ENCODE data around the genes NKIRAS2, KAT2A and NAGLU.

DNA sequence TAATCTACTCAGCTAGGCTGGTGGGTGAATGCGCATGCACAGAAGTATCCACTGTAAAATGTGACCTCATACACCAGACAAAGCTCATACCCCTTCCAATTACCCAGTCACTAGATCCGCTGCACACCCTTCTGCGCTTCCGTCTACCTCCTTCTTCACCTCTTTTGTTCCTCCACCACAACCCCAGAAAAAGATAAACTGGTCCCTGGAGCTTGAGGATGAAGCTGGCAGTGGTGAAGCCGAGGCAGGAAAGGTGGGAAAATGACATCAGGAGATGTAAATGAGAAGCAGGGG is 22.9 kb downstream of the ACLY start:
- RAMPAGE, long total RNA = no peak
- RRBS = no CpG with 5 or more reads among the region's 5 CpGs
PRO-cap:
- standard = no peak
- CoPRO, capped RNA only, 2 experiments = no peak in any of the 2 experiments
- CoPRO, capped and uncapped RNA, 2 experiments = no peak in any of the 2 experiments
- CoPRO, uncapped RNA only, 2 experiments = no peak in any of the 2 experiments
CAGE:
- cytosol, long polyA plus RNA = no peak
- long polyA plus RNA = no peak
- nucleolus, long total RNA = no peak
- nucleus, long polyA plus RNA = no peak

- RAMPAGE, long total RNA = no peak
- RRBS = no CpG with 5 or more reads among the region's 10 CpGs
PRO-cap:
- standard = no peak
- CoPRO, capped RNA only, 2 experiments = no peak in any of the 2 experiments
- CoPRO, capped and uncapped RNA, 2 experiments = no peak in any of the 2 experiments
- CoPRO, uncapped RNA only, 2 experiments = peak in 1 of 2 experiments; most common minus-strand start chr17:41907699 (in 1)
CAGE:
- cytosol, long polyA plus RNA = no peak
- long polyA plus RNA = no peak
- nucleolus, long total RNA = no peak
- nucleus, long polyA plus RNA = no peak
Observed at GRCh38 chr17:41907298-41907863, 11.4 kb downstream of the ACLY start.

- RAMPAGE, long total RNA = no peak
- RRBS = no CpG with 5 or more reads among the region's 14 CpGs
PRO-cap:
- standard = no peak
- CoPRO, capped RNA only, 2 experiments = no peak in any of the 2 experiments
- CoPRO, capped and uncapped RNA, 2 experiments = no peak in any of the 2 experiments
- CoPRO, uncapped RNA only, 2 experiments = peak in 2 of 2 experiments; most common plus-strand start chr17:41982738 (in 1); most common minus-strand start chr17:41982385 (in 1)
CAGE:
- cytosol, long polyA plus RNA = no peak
- long polyA plus RNA = no peak
- nucleolus, long total RNA = no peak
- nucleus, long polyA plus RNA = no peak
Observed at GRCh38 chr17:41982167-41982797, 15.7 kb downstream of the CNP start.

DNA sequence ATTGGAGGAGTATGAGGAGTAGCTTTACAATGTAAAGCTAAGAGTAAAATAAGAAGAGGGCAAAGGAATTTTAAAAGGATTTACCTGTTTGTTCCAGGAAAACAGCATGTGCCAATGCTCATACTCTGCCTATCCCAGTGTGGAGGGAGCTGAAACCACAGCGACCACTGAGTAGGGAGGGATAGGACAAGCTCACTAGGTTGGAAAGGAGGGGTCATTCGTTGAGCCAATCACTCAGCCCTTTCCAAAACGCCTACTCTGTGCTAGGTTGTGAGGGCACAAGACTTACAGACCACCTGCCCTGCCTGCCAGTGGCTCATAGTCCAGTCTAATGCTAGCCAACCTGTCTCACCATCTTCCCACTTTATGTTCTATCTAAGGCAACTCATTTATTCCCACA is 1.1 kb upstream of the DNAJC7 start:
- RAMPAGE, long total RNA = start-site peak on the minus strand centred at position 159 of the sequence, 59 bp wide, 228 and 112 reads in 2 replicates
- RRBS = no CpG with 5 or more reads among the region's 3 CpGs
PRO-cap:
- standard = bidirectional peak, plus-strand start at position 247 of the sequence, minus-strand start at position 169 of the sequence
- CoPRO, capped RNA only, 2 experiments = peak in 1 of 2 experiments; most common plus-strand start position 256 of the sequence (in 1); most common minus-strand start position 169 of the sequence (in 1)
- CoPRO, capped and uncapped RNA, 2 experiments = peak in 1 of 2 experiments; most common plus-strand start position 233 of the sequence (in 1); most common minus-strand start position 169 of the sequence (in 1)
- CoPRO, uncapped RNA only, 2 experiments = no peak in any of the 2 experiments
CAGE:
- cytosol, long polyA plus RNA = start-site peak on the minus strand centred at position 157 of the sequence, 53 bp wide, 108 and 30 reads in 2 replicates
- long polyA plus RNA = start-site peak on the minus strand centred at position 151 of the sequence, 49 bp wide, 59 and 57 reads in 2 replicates
- nucleolus, long total RNA = no peak
- nucleus, long polyA plus RNA = start-site peak on the minus strand centred at position 155 of the sequence, 38 bp wide, 82 and 52 reads in 2 replicates

DNA sequence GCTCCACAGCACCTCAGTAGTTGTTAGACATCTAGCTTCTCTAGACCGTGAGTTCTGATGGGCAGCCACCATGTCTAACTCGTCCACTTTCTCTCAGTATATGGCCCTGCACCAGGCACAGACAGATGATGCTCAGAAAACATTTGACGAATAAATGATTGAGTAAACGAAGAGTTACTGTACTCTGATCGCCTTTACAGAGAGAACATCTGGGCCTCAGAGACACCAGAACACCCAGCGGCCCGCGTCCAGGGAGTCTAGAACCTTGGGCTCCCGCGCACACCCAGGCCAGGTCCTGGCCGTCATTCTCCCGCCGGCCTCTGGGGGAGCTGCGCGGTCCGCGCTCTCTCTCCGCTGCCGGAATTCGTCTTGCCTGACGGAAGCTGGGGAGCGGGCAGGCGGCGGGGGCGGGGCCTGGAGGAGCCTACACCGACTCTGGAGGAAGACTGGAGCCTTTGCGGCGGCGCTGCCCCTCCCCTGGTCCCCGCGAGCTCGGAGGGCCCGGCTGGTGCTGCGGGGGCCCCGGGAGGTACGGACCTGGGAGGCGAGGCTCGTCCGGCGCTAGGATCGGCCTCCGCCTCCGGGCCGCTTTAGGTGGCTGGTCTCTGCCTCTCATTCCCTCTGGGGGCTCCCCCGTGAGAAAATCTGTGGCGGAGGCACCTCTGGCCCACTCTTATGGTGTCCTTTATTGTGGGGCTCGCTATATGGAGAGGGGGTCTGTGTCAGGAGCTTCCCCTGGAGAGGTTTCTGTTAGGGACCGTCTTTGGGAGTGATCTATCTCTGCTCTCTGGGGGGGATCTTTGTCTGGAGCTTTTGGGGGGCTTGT is at the start of gene NKIRAS2:
NKIRAS2 (plus strand) TSS at position 415 of the 826 bp plus-strand sequence.
- RAMPAGE, long total RNA = start-site peak on the plus strand centred at position 439 of the sequence, 83 bp wide, 754 and 234 reads in 2 replicates
- RRBS = 4% methylated on average over 7 of the region's 48 CpGs
PRO-cap:
- standard = bidirectional peak, plus-strand start at position 427 of the sequence, minus-strand start at position 304 of the sequence
- CoPRO, capped RNA only, 2 experiments = peak in 2 of 2 experiments; most common plus-strand start position 427 of the sequence (in 2); most common minus-strand start position 259 of the sequence (in 1)
- CoPRO, capped and uncapped RNA, 2 experiments = peak in 2 of 2 experiments; most common plus-strand start position 422 of the sequence (in 1); most common minus-strand start position 259 of the sequence (in 1)
- CoPRO, uncapped RNA only, 2 experiments = peak in 1 of 2 experiments; most common plus-strand start position 421 of the sequence (in 1); most common minus-strand start position 285 of the sequence (in 1)
CAGE:
- cytosol, long polyA plus RNA = start-site peak on the plus strand centred at position 436 of the sequence, 20 bp wide, 129 and 77 reads in 2 replicates
- long polyA plus RNA = start-site peak on the plus strand centred at position 426 of the sequence, 39 bp wide, 79 and 193 reads in 2 replicates
- nucleolus, long total RNA = no peak
- nucleus, long polyA plus RNA = start-site peak on the plus strand centred at position 444 of the sequence, 34 bp wide, 107 and 78 reads in 2 replicates

DNA sequence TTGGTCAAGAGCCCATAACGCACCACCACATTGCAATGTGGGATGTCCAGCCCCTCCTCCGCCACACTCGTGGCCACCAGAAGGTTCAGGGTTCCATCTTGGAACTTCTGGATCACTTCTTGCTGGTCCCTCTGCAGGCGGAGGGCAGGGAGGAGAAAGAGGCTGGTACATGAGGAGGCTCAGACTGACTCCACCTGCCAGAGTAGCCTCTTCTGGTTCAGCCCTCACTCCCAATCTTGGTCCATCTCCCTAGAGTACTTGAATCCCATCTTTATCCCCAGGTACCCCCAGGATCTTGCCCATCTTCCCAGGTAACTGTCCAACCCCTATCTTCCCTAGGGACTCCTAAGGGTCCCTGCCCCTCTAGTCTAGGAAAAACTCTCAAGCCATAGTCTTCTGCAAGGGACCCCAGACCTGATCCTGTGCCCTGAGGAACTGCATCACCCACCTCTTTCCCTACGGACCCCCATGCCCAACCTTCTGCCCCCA is 6.8 kb upstream of the ZNF385C start:
- RAMPAGE, long total RNA = no peak
- RRBS = no CpG with 5 or more reads among the region's 5 CpGs
PRO-cap:
- standard = no peak
- CoPRO, capped RNA only, 2 experiments = no peak in any of the 2 experiments
- CoPRO, capped and uncapped RNA, 2 experiments = no peak in any of the 2 experiments
- CoPRO, uncapped RNA only, 2 experiments = no peak in any of the 2 experiments
CAGE:
- cytosol, long polyA plus RNA = no peak
- long polyA plus RNA = no peak
- nucleolus, long total RNA = no peak
- nucleus, long polyA plus RNA = no peak

- RAMPAGE, long total RNA = no peak
- RRBS = 4% methylated on average over 9 of the region's 48 CpGs
PRO-cap:
- standard = bidirectional peak, plus-strand start at chr17:42121454, minus-strand start at chr17:42121346
- CoPRO, capped RNA only, 2 experiments = peak in 2 of 2 experiments; most common plus-strand start chr17:42121434 (in 2); most common minus-strand start chr17:42121356 (in 2)
- CoPRO, capped and uncapped RNA, 2 experiments = peak in 2 of 2 experiments; most common plus-strand start chr17:42121434 (in 1); most common minus-strand start chr17:42121356 (in 2)
- CoPRO, uncapped RNA only, 2 experiments = peak in 1 of 2 experiments; most common plus-strand start chr17:42121444 (in 1); most common minus-strand start chr17:42121296 (in 1)
CAGE:
- cytosol, long polyA plus RNA = no peak
- long polyA plus RNA = no peak
- nucleolus, long total RNA = no peak
- nucleus, long polyA plus RNA = start-site peak on the minus strand at chr17:42120718-42121089, 226 and 194 reads in 2 replicates; start-site peak on the minus strand at chr17:42121314-42121371, 71 and 303 reads in 2 replicates
Observed at GRCh38 chr17:42120766-42121580, at the start of gene KAT2A. Gene KAT2A, minus strand, starts transcription at chr17:42121367.

- RAMPAGE, long total RNA = no peak
- RRBS = no CpG with 5 or more reads among the region's 6 CpGs
PRO-cap:
- standard = no peak
- CoPRO, capped RNA only, 2 experiments = no peak in any of the 2 experiments
- CoPRO, capped and uncapped RNA, 2 experiments = no peak in any of the 2 experiments
- CoPRO, uncapped RNA only, 2 experiments = no peak in any of the 2 experiments
CAGE:
- cytosol, long polyA plus RNA = no peak
- long polyA plus RNA = no peak
- nucleolus, long total RNA = no peak
- nucleus, long polyA plus RNA = no peak
Observed at GRCh38 chr17:42132074-42132913, 9.7 kb downstream of the HSPB9 start.

DNA sequence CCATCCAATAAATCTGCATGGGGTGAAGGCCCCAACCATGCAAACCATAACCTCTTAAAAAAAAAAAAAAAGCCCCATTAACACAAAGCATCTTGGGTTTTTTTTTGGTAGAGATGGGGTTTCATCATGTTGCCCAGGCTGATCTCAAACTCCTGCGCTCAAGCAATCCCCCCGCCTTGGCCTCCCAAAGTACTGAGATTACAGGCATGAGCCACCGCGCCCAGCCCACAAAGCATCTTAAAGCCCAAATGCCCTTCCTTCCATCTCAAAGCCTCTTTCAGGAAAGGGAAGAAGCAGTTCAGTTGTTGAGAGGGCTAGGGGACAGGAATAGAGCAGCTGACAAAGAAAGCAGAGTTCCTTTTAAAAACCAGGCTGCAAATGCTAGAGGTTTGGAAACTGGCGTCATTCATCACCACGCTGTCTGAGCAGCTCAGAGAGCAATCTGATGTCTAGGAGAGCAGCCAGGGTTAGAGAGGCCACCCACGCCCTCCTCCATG is 12.6 kb downstream of the RAB5C start:
- RAMPAGE, long total RNA = no peak
- RRBS = no CpG with 5 or more reads among the region's 7 CpGs
PRO-cap:
- standard = no peak
- CoPRO, capped RNA only, 2 experiments = no peak in any of the 2 experiments
- CoPRO, capped and uncapped RNA, 2 experiments = no peak in any of the 2 experiments
- CoPRO, uncapped RNA only, 2 experiments = no peak in any of the 2 experiments
CAGE:
- cytosol, long polyA plus RNA = no peak
- long polyA plus RNA = no peak
- nucleolus, long total RNA = no peak
- nucleus, long polyA plus RNA = no peak

- RAMPAGE, long total RNA = no peak
- RRBS = no CpG with 5 or more reads among the region's 25 CpGs
PRO-cap:
- standard = no peak
- CoPRO, capped RNA only, 2 experiments = no peak in any of the 2 experiments
- CoPRO, capped and uncapped RNA, 2 experiments = no peak in any of the 2 experiments
- CoPRO, uncapped RNA only, 2 experiments = no peak in any of the 2 experiments
CAGE:
- cytosol, long polyA plus RNA = no peak
- long polyA plus RNA = no peak
- nucleolus, long total RNA = no peak
- nucleus, long polyA plus RNA = no peak
Observed at GRCh38 chr17:42153515-42154817, 823 bp downstream of the RAB5C start.

DNA sequence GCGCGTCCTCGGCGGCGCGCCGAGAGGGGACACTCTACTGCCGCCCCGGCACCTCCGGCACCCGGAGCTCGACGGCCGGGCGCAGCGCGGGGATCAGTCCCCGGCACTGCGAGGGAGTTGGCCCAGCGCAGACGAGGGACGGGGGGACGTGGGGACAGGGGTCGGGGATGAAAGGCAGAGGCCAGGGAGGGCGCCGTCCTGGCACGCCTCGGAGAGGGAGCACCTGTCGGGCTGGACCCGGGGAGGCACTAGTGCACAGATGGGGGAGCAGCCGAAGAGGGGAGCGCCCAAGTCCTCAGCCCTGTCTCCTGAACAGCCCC is 276 bp downstream of the STAT5A start:
- RAMPAGE, long total RNA = no peak
- RRBS = under 1% methylated on average over 9 of the region's 32 CpGs
PRO-cap:
- standard = no peak
- CoPRO, capped RNA only, 2 experiments = no peak in any of the 2 experiments
- CoPRO, capped and uncapped RNA, 2 experiments = no peak in any of the 2 experiments
- CoPRO, uncapped RNA only, 2 experiments = no peak in any of the 2 experiments
CAGE:
- cytosol, long polyA plus RNA = no peak
- long polyA plus RNA = no peak
- nucleolus, long total RNA = no peak
- nucleus, long polyA plus RNA = no peak

DNA sequence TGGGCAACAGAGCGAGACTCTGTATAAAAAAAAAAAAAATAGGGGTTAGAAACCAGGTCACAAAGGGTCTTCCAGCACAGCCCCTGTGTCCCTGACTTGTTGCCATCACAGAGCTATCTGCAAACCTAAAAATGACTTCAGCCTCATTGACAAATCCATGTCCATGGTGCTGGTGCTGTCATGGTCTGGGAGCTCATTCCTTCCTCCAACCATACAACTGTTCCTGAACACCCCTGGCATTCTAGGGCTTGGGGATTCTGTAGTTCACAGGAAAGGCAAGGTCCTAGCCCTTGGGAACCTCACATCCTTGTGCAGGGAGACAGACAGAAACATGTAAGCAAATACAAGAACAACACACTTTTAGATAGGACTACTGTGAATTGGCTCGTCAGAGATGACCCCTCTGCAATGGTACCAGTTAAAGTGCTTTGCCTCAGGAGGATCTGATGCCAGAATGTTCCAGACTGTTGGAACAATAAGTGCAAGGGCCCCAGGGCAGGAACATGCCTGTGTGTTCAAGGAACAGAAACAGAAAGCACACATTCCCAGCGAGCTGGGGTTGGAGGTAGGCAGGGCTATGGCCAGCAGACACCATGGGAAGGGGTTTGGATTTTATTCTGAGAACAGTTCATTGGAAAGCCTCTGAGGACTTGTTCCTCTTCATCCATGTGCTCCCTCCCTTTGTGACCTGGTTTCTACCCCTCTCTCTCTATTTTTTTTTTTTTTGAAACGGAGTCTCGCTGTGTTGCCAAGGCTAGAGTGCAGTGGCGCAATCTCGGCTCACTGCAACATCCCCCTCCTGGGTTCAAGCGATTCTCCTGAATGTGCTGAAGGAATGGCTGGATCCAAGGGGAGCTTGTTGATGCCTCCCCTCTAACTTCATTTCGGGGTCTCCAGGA is 6.1 kb downstream of the STAT5A start:
- RAMPAGE, long total RNA = no peak
- RRBS = no CpG with 5 or more reads among the region's 9 CpGs
PRO-cap:
- standard = no peak
- CoPRO, capped RNA only, 2 experiments = no peak in any of the 2 experiments
- CoPRO, capped and uncapped RNA, 2 experiments = peak in 1 of 2 experiments; most common plus-strand start position 217 of the sequence (in 1)
- CoPRO, uncapped RNA only, 2 experiments = peak in 2 of 2 experiments; most common plus-strand start position 128 of the sequence (in 1)
CAGE:
- cytosol, long polyA plus RNA = no peak
- long polyA plus RNA = no peak
- nucleolus, long total RNA = no peak
- nucleus, long polyA plus RNA = no peak

DNA sequence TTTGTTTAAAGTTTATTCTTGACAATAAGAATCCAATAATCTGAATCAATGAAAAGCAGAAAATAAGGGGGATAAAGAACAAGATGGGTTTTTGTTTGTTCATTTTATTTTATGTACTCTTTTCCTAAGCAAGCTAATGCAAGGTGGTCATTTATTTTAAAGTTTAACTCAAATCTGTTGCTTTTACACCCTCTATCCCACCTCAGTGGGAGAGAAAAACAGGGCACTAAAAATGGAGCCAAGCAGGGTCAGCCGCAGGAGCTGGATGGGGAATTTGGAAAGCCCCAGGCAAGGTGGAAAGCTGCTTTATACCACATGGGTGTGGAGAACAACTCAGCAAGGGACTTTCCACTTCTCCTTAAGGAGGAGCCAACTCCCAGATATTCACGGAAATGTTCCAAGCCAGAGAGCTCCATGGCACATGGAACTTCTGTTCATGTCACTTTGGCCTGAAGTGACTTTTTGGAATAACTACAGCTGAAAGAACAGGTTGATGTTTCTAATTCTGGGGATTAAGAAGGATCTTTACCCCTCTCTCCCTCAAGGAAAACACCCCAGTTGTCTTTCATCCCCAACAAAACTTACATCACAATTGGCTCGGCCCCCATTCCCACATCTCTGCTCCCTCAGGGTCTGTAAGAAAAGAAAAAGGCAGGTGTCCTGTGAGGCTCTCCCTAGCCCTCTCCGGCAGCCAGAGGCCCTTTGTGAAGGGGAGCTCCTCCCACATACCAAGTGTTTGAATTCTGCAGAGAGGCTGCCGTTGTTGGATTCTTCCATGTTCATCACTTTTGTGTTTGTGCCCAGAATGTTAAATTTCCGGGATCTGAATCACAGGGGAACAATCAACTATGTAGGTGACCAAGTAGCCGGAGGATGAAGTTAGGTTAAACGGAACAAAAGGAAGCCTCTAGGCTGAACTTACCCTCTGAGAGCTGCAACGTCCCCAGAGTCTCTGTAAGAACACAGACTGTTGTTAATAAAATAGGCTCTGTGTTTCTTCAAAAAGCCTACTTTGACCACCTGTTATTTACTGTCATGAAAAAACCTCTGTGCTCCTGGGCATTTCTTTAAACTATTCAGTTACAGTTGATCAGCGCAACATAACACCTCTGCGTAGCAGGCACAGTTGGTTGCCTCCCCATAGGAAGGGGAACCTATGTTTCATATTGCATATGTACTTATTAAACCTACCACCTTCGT is 40.9 kb downstream of the STAT5A start:
- RAMPAGE, long total RNA = no peak
- RRBS = no CpG with 5 or more reads among the region's 12 CpGs
PRO-cap:
- standard = no peak
- CoPRO, capped RNA only, 2 experiments = no peak in any of the 2 experiments
- CoPRO, capped and uncapped RNA, 2 experiments = no peak in any of the 2 experiments
- CoPRO, uncapped RNA only, 2 experiments = peak in 1 of 2 experiments; most common minus-strand start position 969 of the sequence (in 1)
CAGE:
- cytosol, long polyA plus RNA = no peak
- long polyA plus RNA = no peak
- nucleolus, long total RNA = no peak
- nucleus, long polyA plus RNA = no peak

GRCh38 chr17:42365073-42365694 is 23.1 kb downstream of the STAT3 start:
- RAMPAGE, long total RNA = no peak
- RRBS = no CpG with 5 or more reads among the region's 10 CpGs
PRO-cap:
- standard = no peak
- CoPRO, capped RNA only, 2 experiments = no peak in any of the 2 experiments
- CoPRO, capped and uncapped RNA, 2 experiments = no peak in any of the 2 experiments
- CoPRO, uncapped RNA only, 2 experiments = no peak in any of the 2 experiments
CAGE:
- cytosol, long polyA plus RNA = no peak
- long polyA plus RNA = no peak
- nucleolus, long total RNA = no peak
- nucleus, long polyA plus RNA = no peak

- RAMPAGE, long total RNA = no peak
- RRBS = no CpG with 5 or more reads among the region's 10 CpGs
PRO-cap:
- standard = no peak
- CoPRO, capped RNA only, 2 experiments = no peak in any of the 2 experiments
- CoPRO, capped and uncapped RNA, 2 experiments = no peak in any of the 2 experiments
- CoPRO, uncapped RNA only, 2 experiments = peak in 2 of 2 experiments; most common minus-strand start chr17:42400704 (in 2)
CAGE:
- cytosol, long polyA plus RNA = no peak
- long polyA plus RNA = no peak
- nucleolus, long total RNA = no peak
- nucleus, long polyA plus RNA = no peak
Observed at GRCh38 chr17:42400075-42401106, 12.1 kb upstream of the STAT3 start.

DNA sequence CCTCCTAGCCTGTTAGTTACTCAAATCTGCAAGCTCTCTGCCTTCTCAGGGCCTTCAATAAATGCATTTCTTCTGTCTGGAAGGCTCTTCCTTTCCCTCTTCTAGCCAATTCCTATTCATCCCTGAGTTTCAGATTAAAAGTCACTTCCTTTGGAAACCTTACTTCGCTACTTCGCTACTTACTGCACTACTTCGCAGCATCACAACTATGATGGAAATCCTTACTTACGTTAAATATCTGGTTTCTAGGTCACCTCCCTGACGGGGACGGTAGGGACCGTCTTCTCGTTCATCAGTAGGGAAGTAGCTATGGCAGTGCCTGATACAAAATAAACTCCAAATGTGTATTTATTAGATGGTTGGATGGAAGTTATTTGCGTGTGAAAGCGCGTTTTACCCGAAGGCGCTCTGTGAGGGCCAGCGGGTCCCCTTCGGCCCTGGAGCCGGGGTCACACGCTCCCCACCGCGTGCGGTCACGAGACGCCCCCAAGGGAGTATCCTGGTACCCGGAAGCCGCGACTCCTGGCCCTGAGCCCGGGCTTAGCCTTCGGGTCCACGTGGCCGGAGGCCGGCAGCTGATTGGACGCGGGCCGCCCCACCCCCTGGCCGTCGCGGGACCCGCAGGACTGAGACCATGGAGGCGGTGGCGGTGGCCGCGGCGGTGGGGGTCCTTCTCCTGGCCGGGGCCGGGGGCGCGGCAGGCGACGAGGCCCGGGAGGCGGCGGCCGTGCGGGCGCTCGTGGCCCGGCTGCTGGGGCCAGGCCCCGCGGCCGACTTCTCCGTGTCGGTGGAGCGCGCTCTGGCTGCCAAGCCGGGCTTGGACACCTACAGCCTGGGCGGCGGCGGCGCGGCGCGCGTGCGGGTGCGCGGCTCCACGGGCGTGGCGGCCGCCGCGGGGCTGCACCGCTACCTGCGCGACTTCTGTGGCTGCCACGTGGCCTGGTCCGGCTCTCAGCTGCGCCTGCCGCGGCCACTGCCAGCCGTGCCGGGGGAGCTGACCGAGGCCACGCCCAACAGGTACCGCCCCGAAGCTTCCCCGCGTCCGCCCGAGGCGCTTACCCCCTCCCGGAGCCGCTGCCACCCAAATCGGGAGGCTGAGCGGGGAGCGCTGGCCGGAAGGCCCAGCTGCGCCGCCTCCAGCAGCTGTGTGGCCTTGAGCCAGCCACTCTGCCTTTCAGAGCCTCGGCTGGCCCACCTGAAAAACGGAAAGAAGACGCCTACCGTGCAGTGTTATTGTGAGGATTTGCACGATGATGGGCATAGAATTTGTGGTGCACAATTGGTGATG is at the start of gene NAGLU:
NAGLU (plus strand) TSS at position 603 of the 1,288 bp plus-strand sequence.
- RAMPAGE, long total RNA = no peak
- RRBS = 2% methylated on average over 35 of the region's 113 CpGs
PRO-cap:
- standard = bidirectional peak, plus-strand start at position 635 of the sequence, minus-strand start at position 498 of the sequence; bidirectional peak, plus-strand start at position 1,084 of the sequence, minus-strand start at position 975 of the sequence; bidirectional peak, plus-strand start at position 1,139 of the sequence, minus-strand start at position 1,149 of the sequence
- CoPRO, capped RNA only, 2 experiments = peak in 2 of 2 experiments; most common plus-strand start position 635 of the sequence (in 2); most common minus-strand start position 498 of the sequence (in 2)
- CoPRO, capped and uncapped RNA, 2 experiments = peak in 2 of 2 experiments; most common plus-strand start position 635 of the sequence (in 2); most common minus-strand start position 498 of the sequence (in 2)
- CoPRO, uncapped RNA only, 2 experiments = no peak in any of the 2 experiments
CAGE:
- cytosol, long polyA plus RNA = no peak
- long polyA plus RNA = start-site peak on the plus strand centred at position 638 of the sequence, 120 bp wide, 49 and 135 reads in 2 replicates
- nucleolus, long total RNA = no peak
- nucleus, long polyA plus RNA = start-site peak on the plus strand centred at position 632 of the sequence, 59 bp wide, 452 and 678 reads in 2 replicates

DNA sequence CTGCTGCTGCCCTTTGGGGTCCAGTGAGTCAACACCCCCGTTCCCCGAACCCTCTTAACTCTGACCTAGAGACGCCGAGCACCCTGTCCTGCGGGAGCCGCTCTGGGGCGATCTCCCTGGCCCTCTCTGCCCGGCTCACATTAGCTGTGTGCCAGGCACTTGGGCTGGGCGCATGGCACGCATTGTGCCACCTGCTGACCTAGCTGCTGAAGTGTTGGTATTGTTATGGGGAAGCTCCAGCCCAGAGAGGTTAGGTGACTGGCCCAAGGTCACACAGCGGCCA is 1.1 kb downstream of the HSD17B1 start:
- RAMPAGE, long total RNA = no peak
- RRBS = no CpG with 5 or more reads among the region's 11 CpGs
PRO-cap:
- standard = no peak
- CoPRO, capped RNA only, 2 experiments = no peak in any of the 2 experiments
- CoPRO, capped and uncapped RNA, 2 experiments = no peak in any of the 2 experiments
- CoPRO, uncapped RNA only, 2 experiments = no peak in any of the 2 experiments
CAGE:
- cytosol, long polyA plus RNA = no peak
- long polyA plus RNA = no peak
- nucleolus, long total RNA = no peak
- nucleus, long polyA plus RNA = no peak